Neural progenitor cell (in vitro differentiated cells): Measurements from ENCODE around the gene CBY1.

DNA sequence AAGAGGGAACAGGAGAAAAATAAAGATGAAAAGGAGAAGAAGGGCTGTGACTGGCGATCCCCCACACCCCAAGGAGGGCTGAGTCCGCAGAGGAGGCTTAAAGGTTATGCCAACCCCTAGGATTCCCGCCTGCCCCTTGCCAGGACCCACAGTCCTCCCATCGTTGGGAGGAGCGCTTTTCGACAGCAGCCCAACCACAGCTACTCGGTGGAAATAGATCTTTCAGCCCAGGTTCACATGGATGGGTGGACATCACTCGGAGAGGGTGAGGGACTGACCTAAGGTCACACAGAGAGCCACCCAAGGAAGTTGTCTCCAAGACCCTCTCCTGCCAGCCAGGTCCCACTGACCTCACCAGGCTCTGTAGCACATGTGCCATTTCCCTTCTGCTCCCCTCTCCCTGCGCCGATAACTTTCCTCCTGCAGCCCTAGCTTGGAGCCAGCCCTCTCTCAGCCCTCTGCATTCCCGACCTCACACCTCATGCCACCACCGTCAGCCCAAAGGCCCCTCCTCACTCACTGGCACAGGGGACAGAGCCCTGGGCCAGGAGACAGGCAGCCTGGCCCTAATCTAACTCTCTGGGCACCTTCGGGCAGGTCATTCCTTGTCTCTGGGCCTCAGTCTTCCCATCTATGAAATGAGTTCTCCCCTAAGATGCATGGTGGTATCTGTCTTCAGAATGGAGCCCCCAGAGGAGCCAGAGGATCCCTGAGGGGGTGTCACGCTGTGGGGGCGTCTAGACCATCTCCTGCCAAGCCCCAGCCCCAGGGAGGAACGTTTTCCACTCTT lies 4.7 kb downstream of the KCNJ4 start:
- RAMPAGE, long total RNA, result no peak

DNA sequence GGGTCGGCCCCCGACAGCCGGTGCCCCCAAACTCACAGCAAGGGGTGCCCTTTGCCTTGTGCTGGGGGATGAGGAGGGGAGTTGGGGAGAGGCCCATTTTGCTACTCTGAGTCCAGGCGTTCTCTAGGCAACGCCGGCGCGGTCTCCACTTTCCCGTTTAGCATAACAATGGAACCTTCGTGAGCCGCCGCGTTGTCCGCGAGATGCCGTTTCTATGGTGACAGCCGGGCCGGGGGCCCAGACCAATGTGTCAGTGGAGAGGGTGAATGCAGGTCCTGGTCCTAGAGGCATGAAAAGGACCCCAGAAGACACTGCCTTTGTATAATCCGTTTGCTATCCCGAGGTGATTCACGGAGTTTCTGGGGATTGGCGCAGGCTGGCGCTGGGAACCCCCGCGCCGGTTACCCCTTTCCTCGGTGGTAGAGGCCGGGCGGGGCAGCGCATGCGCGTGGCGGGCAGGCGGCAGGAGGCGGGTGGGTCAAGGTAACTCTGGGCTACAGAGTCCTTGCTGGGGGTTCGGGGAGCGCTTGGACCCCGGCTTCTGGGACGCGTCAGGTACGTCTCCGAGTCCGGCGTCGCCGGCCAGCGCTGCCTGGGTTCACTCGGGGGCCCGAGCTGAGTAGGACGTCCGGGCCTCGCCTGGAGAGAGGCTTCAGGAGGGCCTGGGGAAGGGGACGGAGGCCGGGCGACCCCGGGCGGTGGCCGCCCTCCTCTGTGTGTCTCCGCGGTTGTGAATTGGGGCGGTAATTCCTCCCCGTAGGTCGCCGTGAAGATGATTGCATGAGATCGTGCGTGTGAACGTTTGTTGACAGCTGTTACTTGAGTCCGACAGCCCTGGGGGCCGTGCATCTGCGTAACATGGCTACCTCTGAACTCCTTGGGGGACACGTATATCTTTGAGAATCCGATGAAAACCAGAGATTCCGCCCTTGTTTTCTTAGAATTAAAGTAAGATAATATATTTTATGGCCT lies at the start of gene CBY1:
Gene CBY1 (plus strand): TSS at position 443 of the 972 bp plus-strand sequence.
- RAMPAGE, long total RNA, result start-site peak on the plus strand centred at position 456 of the sequence, 35 bp wide, 20 and 81 reads in 2 replicates

DNA sequence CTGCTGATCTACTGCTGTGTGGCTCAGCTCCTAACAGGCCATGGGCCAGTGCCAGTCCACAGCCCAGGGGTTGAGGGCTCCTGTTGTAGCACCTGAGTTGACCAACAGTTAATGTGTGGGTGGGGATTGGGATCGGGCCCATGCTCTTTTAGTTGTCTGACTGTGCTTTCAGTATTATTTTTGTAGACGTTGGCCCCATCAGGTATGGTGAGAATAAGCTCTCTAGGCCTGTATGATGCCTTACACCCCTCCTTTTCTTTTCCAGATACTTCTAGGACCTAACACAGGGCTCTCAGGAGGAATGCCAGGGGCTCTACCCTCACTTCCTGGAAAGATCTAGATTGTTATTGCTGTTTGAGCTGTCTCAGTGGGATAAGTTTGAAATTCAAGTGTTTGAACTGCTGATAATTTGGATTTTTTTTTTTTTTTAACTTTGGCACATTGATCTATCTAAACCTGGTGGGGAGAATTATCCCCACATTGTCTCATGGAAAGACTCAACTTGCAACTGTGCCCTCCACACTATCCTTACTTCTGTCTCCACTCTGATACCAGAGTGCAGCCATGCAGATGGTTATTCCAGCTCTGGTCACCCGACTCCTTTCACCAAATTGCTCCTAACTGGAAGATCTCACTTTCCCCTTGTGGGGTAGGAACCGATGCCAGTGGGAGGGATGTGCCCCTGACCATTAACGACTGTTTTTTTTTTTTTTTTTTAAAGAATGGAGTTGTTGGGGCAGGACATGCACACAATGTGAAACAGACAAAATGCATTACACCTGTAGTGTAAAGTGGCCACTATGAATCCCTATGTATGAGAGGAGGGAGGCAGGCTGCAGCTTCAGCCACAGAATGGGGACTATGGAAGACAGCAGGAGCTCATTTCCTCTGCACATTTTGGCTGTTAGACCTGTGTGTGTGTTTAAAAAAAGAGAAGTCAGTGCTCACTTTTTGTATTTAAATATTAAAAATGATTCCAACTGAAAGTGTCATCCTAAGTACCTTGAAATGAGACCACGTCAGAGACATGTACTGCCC lies 2.1 kb downstream of the TOMM22 start:
- RAMPAGE, long total RNA, result no peak

DNA sequence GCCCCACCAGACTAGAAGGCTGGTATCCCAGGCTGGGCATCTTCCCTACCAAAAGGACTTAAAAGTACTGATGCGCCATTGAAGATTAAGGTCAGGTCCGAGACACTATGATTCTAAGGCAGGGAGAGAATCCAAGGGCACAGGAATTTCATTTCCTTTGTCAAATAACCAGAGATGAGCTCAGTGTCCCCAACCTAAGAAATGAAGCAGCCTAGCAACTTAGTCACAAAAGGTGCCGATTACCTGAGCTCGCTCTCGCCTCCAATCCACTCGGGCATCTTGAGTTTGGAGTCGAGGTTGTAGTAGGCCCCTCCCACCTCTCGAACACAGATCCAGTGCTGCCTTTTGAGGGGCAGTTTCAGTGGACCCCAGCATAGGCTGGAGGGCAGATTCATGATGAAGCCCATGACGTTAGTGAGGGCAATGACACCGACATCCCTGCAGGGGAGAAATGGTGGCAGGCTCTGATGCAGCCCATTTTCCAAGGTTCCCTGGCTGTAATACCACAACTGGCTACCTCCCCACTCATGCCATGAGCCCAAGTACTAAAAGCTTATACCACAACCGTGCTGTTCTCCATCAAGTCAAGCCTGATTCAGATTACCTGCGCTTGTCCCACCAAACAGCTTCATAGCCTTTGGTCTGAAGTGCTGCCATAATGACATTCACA lies 7.1 kb downstream of the TOMM22 start:
- RAMPAGE, long total RNA, result no peak

GRCh38 chr22:38696504-38697721 lies 3.8 kb downstream of the JOSD1 start:
- RAMPAGE, long total RNA, result no peak

DNA sequence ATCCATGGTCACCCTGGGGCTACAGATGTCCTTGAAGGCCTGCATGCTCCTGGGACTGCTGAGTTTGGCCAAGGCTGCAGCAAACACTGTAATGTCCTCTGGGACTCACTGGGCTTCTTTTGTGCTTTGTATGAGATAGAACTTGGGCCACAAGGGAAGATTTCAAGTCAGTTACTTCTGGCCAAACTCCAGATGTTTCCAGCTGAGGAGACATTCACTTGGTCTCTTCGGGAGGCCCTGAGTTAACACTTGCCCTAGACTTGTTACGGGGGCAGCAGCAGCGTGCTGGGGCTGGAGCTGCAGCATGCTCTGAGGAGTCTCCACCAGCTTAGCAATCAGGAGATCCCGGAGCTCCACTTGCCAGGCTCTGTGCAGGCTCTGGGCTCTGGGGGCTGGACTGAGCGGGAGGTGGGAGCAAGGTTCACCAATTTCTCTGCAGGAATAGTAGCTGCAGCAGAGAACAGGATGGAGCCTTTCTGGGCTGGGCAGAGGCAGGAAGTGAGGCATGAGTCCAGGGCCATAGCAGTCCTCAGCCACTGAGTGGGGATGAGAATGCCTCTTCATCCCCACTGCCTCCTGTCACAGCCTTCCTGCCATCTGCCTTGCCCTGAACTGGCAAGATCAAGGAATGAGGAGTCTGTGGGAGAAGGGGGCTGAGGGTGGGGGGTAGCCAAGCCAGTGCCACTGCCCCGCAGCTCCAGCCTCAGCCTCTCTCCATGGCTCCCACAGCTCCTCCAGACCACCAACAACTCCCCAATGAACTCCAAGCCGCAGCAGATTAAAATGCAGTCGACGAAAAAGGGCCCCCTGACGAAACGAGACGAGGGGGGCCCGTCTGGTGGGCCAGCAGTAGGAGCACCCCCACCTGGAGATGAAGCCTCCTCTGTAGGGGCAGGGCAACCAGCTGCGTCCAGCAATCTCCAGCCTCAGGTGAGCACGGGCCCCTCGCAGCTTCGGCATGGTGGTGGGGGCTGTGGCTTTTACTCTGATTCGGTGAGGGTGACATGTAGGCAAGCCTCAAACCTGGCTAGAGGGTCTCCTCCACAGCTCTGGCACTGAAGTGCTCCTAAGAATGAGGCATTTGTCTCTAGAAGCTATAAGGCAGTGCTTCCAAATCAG lies 23.3 kb downstream of the GTPBP1 start:
- RAMPAGE, long total RNA, result no peak

GRCh38 chr22:38756699-38757253 lies 978 bp upstream of the SUN2 start:
- RAMPAGE, long total RNA, result no peak

DNA sequence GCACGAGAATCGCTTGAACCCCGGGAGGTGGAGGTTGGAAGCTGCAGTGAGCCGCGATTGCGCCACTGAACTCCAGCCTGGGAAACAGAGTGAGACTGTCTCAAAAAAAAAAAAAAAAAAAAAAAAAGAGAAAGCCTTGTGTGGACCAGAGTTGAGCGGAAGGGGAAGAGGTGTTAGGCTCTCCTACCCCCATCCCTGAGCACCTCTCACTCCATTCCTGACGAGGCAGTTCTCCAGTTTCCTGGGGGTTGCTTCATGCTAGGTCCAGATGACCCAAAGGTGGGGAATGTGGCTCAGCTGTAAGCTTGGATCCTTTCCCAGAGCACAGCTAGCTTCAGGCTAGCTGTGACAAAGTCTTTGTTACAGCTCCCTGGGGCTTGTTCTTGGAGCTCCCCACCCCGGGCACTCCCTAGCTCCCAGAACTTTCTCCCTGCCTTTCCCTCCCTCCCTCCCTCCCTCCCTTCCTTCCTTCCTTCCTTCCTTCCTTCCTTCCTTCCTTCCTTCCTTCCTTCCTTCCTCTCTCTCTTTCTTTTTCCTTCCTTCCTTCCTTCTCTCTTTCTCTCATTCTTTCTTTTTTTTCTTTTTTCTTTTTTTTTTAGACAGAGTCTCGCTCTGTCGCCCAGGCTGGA lies 8.9 kb upstream of the DNAL4 start:
- RAMPAGE, long total RNA, result no peak

DNA sequence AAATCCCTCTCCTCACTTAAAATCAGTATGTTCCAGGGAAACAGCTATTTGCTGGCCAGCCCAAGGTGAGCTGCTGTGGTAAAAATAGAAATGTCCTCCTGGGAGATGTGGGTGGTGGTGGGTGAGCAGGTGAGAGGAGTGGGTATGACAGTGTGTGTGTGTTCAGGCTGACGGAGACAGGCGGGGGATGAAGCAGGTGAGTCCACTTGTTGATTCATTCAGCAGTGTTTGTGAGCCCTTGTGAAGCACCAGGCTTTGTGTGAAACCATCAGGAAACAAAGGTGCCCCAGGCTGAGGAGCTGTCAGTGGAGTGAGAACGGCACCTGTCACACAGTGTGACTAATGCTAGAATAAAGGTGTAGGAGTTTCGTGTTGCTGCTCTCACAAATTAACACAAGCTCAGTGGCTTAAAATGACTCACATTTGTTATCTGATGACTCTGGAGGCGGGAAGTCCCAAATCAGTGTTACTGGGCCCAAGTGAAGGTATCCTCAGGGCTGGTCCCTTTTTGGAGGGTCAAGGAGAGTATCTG lies 1.9 kb upstream of the CBX6 start:
- RAMPAGE, long total RNA, result no peak

DNA sequence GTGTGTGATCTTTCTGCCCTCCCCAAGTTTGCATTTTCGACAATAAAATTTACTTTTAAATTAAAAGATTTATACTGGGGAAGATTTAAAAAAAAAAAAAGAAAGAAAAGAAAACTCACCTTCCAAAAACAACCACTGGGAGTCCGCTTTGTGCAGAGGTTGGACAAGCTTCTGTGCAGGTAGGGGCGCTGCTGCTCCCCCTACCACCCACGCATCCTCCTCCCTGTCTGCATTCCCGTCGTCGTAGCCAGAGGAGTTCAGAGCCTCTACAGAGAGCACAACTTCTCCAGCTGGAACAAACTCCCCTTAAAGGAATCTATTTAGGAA lies 893 bp upstream of the APOBEC3B start:
- RAMPAGE, long total RNA, result no peak

GRCh38 chr22:39090364-39090852 lies 6.6 kb upstream of the APOBEC3H start:
- RAMPAGE, long total RNA, result no peak

DNA sequence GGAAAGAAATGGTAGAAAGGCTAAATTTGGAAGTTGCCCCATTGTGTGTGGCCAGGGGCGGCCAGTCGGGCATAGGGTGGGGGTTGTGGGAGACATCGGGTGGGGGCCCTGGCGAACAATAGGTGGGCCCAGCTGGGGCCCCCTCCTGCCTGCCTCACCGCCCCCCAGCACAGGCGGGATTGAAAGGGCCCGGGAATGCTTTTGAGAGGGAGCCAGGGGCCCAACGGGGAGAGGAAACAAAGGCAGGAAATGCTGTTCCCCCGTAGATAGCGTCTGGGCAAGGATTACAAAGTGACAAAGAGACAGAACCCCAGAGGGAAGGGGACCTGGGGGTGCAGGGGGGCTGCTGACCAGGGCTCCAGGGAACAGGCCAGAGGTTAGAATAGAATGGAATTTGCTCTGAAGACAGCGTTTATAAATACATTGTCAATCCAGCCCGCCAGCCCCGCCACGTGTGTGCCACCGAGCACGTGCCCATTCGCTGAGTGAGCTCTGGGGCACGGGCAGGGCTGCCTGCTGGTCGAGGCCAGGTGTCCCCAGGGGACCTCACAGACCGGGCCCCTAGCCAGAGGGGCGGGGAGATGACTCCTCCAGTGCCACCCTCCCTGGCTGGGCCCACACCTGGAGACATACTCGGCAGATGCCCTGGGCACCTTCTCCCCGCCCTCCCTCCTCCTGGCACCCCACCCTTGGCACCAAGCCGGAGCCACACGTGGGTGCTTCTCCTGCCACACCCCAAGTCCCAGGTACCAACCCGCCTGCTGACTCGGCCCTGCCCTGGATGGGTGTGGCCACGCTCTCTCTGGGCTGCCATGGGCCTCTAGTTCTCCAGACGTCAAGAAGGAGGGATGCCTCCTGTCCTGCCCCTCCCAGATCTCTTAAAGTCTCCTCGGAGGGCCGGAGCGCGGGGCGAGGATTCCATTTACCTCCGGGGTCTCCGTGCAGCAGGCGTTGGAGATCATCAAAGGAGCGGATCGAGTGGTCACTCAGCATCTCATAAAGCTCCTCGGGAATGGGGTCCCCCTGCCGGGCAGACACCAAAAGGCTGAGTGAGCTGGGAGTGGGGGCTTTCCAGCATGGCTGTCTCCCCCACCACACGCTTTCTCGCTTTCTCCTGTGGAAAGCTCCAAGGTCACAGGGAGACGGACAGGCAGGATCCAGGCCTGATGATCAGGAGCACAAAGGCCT lies 9.5 kb downstream of the PDGFB start:
- RAMPAGE, long total RNA, result no peak

DNA sequence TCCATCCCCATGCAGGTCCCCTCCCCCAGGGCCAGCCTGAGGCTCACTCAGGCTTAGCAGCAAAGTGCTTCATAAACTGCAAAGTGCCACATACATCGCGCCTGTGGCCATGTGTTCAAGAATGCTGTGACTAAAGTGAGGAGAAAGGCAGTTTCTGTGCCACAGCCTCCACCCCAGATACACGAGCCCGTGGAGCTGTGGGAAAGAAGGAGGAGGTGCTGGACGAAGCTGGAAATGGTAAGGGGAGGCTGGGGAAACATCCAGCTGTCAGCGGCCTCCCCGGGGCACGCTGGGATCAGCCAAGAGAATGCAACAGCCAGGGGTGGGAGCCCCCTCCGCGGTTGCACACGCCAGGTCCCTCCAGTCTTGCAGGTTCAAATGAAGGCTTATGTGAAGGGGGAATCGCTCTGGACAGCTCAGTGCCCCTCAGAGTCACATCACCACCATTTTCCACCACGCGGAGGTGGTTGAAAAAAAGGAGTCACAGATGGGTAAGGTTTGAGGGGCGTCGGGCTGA lies 3.3 kb downstream of the PDGFB start:
- RAMPAGE, long total RNA, result no peak

DNA sequence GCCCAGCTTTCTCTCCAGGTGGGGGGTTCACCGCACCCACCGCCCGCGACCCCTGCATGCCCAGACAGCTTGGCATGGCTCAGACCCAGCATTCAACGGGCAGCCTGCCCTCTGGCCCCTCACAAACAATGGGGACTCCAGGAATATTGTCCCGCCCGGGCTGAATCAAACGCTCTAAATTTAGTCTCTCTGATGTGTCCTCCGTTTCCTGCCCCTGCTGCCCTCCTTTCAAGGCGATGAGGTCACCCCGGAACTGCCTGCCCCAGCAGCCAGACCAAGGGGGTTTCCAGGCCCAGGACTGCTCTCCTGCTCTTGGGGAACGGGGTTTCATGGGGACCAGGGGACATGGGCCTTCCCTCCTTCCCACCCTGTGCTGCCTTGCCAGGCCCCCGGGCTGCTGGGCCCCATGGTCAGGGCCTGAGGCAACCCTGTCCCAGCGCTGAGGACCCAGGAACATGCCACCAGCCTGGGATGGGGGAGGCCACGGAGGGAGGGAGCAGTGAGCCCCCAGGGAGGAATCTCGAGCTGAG lies 10.1 kb upstream of the PDGFB start:
- RAMPAGE, long total RNA, result no peak

DNA sequence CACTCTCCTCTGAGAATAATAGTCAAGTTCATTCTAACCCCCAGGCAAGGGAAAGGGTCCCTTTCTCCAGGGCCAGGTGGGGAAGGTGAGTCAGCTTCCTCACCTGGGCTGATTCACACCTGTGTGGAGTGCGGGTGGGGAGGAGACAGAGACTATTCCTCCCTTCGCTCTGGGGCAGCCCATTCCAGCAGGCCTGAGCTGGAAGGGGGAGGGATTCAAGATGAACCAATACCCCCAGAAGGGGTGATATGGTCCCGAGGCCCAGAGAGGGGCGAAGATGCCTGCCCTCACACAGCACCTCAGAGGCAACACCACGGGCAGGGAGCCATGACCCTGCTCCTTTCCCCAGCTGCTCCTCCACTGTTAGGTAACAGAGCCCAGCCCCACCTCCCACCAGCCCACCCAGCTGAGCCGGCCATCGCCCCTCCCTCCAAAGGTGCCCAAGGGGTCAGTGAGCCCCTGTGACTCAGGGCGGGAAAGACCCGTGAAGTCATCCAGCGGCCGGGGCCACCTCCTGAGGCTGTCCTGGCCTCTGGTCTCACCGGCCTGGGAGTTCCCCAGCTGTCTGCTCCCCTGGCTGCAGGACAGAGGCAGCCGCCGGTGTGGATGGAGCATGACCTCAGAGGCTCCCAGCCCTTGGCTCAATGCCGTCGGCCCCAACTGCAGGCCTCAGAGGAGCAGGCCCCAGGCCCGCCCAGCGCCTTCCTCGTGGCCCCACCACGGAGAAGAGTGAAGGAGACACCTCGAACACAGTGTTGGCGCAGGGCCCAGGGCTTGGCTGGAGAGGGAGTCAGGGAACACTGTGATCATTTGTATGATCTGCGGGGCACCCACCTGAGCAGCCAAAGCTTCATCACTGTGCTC lies 28.8 kb downstream of the RPL3 start:
- RAMPAGE, long total RNA, result no peak

GRCh38 chr22:39299670-39300853 lies 19.4 kb downstream of the RPL3 start:
- RAMPAGE, long total RNA, result no peak

GRCh38 chr22:39304254-39304710 lies 15.1 kb downstream of the RPL3 start:
- RAMPAGE, long total RNA, result no peak

DNA sequence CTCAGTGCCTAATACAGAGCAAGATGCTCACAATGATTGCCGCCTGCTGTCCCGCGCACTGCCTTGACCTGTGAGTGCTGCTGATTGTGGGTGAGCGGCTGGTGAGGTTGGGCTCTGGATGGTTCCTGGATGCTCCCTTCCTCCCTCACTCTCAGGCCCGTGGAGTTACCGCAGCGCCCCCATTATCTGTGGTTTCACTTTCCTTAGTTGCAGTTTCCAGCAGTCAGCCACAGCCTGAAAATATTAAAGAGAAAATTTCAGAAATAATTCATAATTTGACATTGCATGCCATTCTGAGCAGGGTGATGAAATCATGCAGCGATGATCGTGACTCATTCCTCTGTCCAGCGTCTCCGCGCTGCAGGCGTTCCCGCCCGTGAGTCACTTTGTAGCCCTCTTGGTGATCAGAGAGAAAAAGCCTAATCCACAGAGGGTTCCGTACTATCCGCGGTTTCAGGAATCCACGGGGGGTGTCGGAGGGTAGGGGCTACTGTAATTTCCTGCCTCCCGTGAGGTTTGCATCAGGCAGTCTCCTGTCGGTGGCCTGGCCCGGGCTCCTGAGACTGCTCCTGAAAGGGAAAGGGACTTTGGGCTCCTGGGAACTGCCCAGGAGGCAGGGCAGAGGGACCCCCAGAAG lies 10.7 kb downstream of the RPL3 start:
- RAMPAGE, long total RNA, result no peak

DNA sequence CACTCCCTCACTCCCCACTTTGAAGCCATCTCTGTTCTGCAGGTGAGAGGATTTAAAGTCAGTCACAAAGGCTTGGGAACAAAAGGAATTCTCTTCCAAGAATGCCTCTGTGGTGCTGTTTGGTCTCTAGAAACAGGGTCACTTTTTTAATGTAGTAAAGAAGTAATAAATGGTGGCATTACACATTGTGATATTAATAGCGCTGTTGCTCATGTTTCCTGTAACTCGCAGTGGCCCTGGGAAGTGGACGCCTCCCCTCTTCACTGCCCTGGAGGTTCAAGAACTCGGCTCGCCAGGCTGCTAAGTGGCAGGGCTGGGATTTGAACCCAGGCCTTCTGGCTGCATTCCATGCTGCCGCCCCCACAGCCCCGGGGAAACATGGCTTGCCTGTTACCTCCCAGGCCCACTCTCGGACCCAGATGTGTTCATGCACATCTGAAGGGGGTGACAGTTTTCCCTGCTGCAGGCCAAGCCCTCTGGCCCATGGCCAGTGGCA lies 25.1 kb upstream of the MGAT3 start:
- RAMPAGE, long total RNA, result no peak

DNA sequence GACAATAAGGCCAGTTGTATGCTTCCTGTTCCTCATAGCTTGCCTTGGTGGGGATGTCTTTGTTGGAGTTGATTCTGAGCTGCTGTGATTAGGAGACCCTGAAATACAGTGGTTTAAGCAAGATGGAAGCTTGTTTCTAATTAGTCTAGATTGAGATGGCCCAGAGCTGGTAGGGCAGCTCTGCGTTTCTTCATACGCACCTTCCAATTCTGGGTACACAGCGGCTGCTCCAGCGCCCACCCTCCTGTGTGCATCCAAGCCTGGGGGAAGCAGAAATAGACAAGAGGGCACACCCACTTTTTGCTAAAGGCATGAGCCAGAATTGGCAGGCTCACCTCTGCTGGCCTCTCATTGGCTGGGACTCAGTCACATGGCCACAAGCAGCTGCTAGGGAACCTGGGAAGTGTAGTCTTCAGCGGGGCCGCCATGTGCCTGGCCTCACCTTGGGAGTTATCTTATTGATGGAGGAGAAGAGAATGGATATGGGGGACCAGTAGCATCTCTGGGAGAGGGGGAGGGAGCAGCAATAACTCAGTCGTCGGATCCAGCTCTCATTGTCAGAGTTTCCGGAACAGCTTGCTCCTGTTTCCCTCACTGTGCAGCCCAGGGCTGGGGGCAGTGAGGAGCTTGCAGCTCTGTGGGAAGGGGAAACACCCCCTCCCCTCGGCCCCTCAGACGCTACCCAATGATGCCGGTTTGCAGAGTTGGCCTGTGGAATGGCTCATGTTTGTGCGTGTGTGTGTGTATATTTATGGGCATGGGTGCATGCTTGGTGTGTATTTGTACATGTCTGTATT lies 11.9 kb upstream of the MIEF1 start:
- RAMPAGE, long total RNA, result no peak